ENCODE measurements around a stretch of chr17.

DNA sequence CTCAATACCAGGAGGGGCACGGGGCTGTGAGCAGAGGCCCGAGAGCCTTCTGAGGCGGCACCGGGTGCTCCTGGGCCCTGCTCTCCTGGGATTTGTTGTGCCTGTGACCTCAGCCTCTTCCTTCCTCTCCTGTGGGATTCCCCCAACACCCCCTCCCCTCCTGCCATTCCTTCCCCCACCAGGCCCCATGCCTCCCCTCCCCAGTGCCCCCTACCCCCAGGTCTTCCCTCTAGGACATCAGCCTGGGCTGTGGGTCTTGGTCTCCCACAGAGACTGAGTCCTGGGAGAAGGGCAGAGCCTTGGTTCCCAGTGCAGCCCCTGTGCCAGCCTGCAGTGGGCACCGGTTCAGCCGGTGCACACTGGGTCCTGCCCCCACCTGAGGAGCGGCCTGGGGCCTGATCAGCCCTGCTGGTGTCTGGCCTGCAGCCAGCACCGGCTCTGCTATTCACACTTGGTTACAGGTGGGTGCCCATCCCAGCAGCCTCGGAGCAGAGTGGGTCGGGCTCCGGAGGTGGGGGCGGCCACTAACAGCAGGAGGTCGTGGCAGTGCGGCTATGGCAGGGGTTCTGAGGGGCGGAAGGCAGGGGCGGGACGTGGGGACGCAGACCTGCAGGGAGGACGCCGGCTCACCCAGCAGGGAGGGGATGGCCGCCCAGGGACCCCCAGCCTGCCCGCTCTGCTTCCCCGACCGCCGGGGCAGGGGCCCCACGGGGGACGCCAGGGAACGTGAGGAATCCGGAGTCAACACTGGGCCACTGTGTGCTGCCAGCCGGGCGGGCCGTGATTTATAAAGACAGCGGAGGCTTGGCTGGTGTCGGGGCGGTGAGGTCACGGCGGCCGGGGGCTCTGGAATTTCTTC, 20.1 kb downstream of the METRNL start:
- RRBS: 5% methylated on average over 27 of the region's 38 CpGs

- RRBS: no CpG with 5 or more reads among the region's 14 CpGs
Measured at GRCh38 chr17:83108538-83108833, 29.1 kb downstream of the METRNL start.

GRCh38 chr17:83184153-83184598, 104.8 kb downstream of the METRNL start:
- RRBS: no CpG with 5 or more reads among the region's 15 CpGs

DNA sequence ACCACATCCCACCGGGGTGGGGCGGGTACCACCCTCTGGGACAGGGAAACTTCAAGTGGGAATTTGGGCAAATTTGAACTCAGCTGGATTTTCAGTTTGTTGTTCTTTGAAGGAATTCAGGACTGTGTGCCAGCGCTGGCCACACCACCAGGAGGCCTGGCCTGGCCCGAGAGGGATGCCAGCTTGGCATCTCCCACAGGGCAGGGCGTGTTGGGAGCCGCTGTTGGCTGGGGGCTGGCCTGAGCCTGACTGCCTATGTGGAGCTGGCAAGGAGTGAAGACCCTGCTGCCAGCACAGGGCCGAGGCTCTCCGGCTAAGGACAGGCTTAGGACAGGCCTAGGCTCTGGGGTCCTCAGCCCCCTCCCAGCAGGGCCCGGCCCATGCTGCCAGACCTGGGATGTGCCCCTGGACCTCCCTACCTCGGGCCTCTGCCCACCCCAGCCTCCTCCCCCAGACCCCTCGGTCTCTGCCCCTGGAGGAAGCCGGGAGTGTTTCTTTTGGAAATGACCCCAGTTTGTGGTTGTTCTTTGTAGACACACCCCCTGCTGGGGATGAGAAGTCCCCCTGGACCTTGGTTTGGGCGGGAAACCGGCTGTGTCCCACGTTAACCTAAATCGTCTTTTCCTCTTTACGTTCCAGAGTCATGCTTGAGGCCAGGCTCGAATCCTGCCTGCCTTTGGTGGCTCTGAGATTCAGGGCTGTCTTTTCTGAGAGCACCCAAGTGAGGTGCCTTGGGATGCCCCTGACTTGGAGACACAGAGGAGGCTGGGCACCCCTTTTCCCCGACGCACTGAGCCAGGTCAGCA, 116.4 kb downstream of the METRNL start:
- RRBS: 77% methylated on average over 3 of the region's 20 CpGs

GRCh38 chr17:83196876-83197577, 117.6 kb downstream of the METRNL start:
- RRBS: no CpG with 5 or more reads among the region's 21 CpGs